Skin of body (tissue), 2 donors: ENCODE data around the genes TMSB4X, MOSPD2, VEGFD and ACE2.

DNA sequence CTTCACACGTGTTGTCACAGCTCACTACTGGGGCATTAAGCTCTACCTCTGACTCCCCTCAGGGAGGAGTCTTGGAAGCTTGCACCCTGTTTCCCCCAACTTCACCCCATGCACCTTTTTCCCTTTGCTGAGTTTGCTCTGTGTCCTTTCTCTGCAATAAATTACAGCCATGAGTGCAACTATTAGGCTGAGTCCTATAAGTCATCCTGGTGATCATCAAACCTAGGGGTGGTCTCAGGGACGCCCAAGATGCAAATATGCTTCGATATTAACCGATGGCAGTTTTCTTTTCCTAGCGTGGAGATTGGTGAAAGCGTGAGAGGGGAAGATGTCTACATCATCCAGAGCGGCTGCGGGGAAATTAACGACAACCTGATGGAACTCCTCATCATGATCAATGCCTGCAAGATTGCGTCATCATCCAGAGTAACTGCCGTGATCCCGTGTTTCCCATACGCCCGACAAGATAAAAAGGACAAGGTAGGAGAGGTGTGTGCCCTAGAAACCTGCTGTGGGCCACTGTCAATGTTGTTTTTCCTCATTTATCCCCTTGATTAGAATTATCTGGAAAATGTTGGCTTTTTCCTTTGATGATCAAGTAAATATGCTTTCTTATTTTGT, 7.8 kb downstream of the PRPS2 start:
- RAMPAGE, long total RNA = no peak

GRCh38 chrX:12865362-12865732, 1.5 kb upstream of the TLR7 start:
- RAMPAGE, long total RNA = no peak

DNA sequence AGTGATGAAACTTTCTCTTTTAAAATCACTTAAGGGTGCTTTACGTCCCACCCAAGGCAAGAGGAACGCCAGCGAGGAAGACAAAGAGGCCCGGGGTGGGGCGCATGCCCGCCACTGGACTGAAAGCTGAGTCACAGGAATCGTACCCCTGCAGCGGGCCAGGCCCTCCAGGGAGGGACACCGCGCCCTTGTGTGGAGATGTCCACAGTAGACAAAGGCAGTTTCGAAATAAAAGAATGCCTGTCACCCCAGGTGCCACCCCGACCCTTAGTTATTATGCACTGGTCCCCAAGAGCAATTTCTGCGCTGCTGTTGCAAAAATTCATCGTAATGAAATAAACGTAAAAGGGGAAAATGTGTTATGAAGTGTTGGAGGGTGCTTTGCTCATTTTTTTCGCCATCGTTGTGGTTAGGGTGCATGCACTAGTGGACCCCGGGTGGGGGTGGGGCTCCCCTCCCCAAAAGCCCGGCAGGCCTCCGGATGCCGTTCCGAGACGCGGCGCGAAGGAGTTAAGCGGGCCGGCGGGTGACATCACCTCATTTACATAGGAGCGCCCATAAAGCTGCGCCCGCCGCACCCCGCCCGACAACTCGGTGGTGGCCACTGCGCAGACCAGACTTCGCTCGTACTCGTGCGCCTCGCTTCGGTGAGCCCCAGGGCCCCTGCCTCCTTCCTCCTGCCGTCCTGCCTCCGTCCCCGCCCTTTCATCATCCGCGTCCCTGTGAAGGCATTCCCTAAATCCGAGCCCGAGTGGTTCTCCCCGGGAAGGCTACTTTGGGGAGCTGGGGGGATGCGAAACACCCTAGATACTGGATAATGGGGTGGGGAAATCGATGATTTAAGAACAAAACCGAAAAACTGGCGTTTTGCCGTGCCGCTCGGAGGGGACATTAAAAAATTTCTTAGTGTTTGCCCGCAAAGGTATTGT, at the start of gene TMSB4X:
Gene TMSB4X (plus strand): TSS at position 589 of the 929 bp plus-strand sequence.
- RAMPAGE, long total RNA = start-site peak on the plus strand centred at position 587 of the sequence, 6 bp wide, 49,612 and 3,279 reads in 2 replicates

- RAMPAGE, long total RNA = no peak
Observed at GRCh38 chrX:12975886-12976851, 1.3 kb downstream of the TMSB4X start.

GRCh38 chrX:13033227-13033477, 11.3 kb downstream of the FAM9C start:
- RAMPAGE, long total RNA = no peak

DNA sequence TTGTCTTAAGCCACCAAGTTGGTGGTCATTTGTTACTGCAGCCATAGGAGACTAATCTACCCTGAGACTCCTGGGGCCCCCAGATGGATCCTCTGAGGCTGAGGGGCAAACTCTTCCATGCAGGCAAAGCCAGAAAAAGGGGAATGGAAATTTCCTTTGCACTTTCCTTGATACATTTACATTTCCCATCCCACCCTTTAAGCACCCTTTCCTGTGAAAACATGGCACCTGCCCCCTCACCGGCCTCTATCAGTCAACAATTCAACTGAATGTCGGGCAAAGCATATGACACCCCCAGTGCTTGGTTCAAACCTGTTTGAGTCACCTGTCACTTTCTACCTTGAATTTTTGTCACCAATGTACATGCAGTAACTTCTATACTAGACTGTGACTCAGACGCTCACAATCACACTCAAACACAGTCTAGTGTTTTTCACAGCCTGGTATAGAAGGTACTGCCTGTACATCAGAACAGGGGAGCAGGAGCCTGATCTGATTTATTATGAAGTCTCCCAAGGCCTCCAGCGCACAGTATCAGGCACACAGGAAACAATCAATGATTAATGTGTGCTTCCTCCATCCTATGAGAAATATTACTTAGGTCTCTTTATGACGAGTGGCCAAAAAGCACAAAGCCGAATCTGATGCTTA, 49.1 kb upstream of the FAM9C start:
- RAMPAGE, long total RNA = no peak

DNA sequence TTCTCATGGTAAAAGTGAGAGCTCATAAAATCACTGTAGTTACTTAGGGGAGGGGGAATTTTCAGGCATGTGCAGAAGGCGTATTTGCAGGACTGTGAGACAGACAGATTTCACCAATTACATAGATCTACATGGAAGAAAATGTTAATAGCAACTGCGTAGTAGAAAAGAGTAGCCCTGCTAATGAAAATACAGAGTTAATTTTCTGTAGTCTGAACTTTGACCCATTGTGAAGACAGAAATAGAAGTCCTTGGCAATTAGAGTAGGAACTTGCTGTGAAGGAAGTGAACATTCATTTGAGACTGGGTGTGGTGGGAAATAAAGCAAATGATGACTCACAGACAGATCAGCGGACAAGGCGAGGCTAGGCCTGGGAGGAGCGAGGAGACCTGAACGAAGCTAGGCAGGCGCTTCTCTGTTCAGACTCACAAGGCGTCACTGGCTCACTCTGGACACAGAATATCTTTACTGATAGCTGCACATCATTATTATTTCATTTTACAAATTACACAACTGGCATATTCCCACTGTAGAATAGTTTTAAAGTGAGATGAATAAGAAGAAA, 57.2 kb upstream of the FAM9C start:
- RAMPAGE, long total RNA = no peak

DNA sequence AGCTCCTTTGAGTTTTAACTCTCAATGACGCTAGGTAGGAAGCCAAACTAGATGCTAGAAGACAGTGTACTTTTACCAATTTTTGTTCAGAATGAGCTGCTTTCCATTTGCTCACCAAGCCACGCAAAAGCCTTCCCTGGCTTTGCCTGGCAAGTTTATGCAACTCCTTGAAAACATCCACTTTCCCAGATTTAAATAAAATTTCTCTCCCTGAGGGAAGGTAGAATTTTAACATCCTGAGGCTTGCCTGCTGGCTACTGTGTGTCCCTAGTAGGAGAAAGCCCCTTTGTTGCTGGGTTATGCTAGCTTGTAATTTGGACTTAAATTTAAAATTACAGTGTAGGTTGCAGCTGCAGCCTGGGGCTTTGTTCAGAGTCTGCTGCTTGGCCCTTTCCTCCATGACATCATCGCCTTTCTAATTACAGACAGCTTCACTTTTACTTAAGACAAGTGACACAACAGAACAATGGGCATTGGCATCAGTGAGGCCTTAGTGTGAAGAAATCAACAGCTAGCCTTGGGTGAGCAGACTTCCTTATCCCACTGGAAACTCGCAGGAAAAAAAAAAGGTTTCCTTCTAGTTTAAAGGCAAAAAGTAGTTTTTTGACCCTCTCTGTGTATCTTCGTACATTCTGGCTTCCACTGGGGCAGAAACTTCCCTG, 122.9 kb upstream of the FAM9C start:
- RAMPAGE, long total RNA = no peak

- RAMPAGE, long total RNA = no peak
Observed at GRCh38 chrX:13695199-13696142, 6.5 kb downstream of the RAB9A start.

- RAMPAGE, long total RNA = no peak
Observed at GRCh38 chrX:13752812-13753563, 18.4 kb downstream of the OFD1 start.

DNA sequence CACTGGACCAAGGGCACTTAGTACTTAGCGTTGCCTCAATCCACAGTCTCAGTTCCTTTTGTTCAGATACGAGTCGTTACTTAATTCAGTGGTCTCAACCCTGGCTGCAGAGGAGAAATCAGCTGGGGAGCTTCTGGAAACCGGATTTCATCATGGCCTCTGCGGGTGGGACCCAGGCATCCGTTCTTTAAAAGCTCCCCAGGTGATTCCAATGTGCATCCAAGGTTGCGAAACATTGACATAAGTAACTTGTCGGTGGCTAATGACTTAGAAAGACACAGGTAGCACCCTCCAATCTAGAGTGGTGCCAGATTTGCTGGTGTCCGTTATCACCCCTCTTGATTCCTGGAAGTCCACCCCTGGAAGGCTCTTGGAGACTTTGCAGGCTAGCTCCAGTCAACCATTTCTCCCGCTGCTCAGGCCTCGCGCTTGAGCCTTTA, 90.6 kb downstream of the GEMIN8 start:
- RAMPAGE, long total RNA = no peak

DNA sequence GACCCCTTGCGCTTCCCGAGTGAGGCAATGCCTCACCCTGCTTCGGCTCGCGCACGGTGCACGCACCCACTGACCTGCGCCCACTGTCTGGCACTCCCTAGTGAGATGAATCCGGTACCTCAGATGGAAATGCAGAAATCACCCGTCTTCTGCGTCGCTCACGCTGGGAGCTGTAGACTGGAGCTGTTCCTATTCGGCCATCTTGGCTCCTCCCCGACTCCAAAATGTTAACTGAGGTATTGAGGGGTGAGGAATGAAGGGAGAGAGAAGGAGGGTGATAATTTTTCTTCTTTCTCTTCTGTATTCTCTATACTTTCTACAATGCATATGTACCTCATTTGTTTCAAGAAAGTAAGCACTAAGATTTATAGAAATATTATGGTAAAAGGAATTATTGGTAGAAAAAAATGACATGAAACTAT, 80.1 kb upstream of the GEMIN8 start:
- RAMPAGE, long total RNA = no peak

DNA sequence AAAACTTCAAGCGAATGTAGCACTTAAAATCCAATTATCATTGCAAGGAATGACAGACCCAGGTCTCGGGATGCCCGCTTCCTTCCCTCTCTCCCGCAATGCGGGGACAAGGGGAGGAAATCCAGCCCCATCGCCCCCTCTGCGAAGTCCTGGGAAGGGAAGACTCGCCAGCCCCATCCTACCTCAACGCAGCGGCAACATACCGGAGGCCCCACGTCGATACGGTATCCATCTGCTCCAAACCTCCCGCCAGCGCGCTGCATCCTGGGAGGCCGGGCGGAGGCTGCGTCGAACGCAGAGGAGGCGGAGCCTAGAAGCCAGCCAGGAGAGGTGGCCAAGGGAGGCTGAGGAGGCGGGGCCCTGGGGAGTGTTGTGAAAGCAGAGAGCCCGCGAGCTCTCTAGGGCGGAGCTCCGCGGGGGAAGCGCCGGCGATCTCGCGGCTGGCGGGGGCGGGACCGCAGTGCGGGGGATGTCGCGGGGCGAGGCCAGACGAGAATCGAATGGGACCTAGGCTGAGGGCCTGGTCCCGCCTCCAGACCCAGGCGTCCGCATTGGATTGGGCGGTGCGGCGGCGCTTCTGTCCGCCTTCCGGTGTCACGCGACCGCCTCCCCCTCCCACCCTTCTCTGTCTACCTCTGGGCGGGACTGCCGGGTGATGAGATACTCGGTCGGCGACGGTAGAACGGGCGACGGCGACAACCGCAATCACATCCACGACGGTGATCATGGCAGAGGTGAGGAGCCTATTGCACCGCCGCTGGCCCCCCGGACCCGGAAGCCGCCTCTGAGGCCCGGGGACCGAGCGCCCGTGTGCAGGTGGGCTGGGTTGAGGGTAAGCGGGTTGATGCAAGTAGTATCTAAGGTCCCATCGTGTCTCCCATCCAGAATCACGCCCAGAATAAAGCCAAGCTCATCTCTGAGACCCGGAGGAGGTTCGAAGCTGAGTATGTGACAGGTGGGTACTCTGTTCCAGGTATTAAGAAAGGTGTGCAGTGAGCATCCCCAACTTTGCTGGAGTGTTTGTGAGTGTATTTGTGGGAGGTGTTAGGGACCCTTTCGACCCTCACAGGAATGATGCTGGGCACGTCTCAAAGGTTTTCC, at the start of gene MOSPD2:
Gene MOSPD2 (plus strand): TSS at position 618 of the 1,101 bp plus-strand sequence.
- RAMPAGE, long total RNA = no peak

- RAMPAGE, long total RNA = no peak
Observed at GRCh38 chrX:15384313-15384593, at the start of gene VEGFD. Gene VEGFD (minus strand): TSS chrX:15384413.

DNA sequence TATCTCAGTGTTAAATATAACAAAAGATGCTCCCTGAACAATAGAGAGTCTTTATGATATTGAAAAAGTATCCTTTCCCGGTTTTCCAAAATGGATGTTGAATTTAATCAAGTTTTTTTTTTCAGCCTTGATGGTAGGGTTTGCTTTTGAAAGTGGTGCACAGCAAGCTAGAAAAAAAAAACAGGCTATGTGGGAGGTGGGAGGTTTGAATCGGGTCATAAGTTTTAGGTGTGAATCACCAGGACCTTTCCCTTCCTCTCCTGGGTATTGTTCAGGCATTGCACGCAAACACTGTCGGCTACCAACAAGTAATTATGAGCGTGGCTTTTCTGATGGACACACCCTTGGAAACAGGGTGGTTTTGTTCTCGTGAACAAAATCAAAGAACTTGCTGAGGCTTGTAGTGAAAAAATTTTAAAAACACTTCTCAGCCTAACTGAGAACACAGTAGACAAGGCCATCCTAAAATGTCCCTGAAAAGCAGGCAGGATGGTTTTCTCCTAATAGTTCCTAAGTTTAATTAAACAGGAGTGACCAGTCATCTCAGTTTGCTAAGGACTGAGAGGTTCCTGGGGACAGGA, 18.1 kb downstream of the PIR start:
- RAMPAGE, long total RNA = no peak

DNA sequence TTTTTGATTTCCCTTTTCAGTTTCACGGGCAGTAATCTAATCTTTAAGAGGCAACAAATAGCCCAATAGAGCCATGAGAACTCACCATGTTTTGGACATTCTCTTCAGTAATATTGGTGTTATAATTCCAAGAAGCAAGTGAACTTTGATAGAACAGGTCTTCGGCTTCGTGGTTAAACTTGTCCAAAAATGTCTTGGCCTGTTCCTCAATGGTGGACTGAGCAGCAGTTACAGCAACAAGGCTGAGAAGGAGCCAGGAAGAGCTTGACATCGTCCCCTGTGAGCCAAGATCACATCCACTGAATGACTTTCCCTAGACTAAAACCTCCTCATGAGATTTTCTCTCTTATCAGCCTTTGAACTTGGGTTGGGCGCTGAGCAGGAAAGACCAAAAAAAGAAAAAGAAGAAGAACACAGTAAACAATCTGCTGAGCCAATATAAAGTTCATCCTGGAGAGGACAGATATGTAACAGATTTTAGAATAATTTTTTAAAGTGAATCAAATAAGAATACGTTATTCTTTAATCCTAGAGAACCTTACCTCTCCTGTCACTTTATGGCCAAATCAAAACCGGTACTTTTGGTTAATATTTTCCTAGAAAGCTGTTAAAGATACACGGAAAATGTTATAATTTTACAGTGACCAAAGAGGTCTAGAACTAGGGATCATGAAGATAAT, at the start of gene ACE2:
Gene ACE2 (minus strand): TSS at position 320 of the 680 bp plus-strand sequence.
- RAMPAGE, long total RNA = no peak

DNA sequence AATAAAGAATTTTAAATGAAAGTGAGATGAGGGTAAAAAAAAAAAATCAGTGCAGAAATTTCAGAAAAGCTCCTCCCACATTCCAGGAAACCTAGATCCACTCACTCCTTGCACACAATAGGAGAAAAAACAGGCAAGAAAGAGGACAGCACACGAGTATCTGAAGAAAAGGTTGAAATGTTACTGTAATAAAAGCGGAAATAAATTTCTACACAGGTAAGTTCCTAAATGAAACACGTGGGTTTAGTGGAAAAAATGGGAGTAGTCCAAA, 1.9 kb upstream of the ACE2 start:
- RAMPAGE, long total RNA = no peak

DNA sequence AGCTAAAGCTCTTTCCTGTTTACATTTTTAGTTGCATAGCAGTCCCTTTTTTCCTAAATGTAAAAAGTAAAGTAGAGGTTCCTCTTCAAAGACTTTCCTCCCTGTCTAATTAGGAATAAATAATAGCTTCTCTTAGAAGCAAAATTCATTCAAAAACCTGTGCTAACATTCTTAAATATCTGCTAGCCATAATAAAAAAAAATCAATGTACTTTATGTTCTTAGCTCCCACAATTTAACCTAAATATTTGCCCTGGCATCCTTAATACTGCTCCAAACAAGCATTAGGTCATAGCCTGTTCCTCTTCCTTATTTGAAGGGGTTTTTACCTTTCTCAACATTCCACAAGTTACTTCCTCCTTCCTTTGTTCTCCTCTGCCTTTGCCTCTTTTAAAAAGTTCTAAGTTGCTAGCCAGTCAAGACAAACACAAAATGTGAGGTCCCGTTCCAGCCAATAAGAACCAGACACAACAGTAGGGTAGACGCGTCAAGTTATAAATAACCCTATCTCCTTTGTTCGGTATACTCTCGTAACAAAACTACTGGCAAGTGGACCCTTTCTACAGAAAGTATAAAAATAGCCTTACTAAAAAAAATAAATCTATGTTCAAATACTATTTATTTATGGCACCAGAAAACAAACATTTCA, 6.2 kb upstream of the ACE2 start:
- RAMPAGE, long total RNA = no peak

- RAMPAGE, long total RNA = no peak
Observed at GRCh38 chrX:15694801-15695590, 30.4 kb upstream of the CLTRN start.

- RAMPAGE, long total RNA = no peak
Observed at GRCh38 chrX:15751171-15751901, 13.3 kb downstream of the CA5B start.